ENCODE results near the gene MACROH2A2.

GRCh38 chr10:63799236-63799629 is 278.0 kb downstream of the REEP3 start:
- PRO-cap: no peak
- RAMPAGE, long total RNA, 4 experiments: no peak in any of the 4 experiments

GRCh38 chr10:64120060-64120791 is 599.0 kb downstream of the REEP3 start:
- PRO-cap: no peak
- RAMPAGE, long total RNA, 4 experiments: no peak in any of the 4 experiments

GRCh38 chr10:65033264-65033748 is 1512.1 kb downstream of the REEP3 start:
- PRO-cap: no peak
- RAMPAGE, long total RNA, 4 experiments: no peak in any of the 4 experiments

DNA sequence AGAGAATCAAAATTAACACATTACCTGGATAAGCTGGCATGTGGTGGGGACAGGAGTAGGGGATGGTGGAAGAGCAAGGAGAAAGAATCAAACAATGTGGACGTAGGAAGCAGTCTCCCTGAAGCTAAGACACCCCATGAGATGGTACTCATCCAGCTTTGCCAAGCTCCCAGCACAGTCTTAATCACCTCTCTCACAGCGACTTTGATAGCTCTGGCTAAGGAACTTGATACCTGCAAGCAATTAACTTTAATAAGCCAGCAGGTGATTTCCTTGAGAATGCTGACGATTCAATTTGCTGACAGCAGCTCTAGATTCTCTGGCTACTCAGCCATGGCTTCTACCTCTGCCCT is 208.3 kb upstream of the LRRTM3 start:
- PRO-cap: no peak
- RAMPAGE, long total RNA, 4 experiments: no peak in any of the 4 experiments

- PRO-cap: bidirectional peak, plus-strand start at chr10:68231633, minus-strand start at chr10:68231542
- RAMPAGE, long total RNA, 4 experiments: no peak in any of the 4 experiments
These were observed 715 bp downstream of the ATOH7 start for GRCh38 chr10:68230889-68231906.

GRCh38 chr10:68337533-68338089 is 4.9 kb upstream of the PBLD start:
- PRO-cap: no peak
- RAMPAGE, long total RNA, 4 experiments: no peak in any of the 4 experiments

GRCh38 chr10:68342265-68343490 is 9.9 kb upstream of the PBLD start:
- PRO-cap: no peak
- RAMPAGE, long total RNA, 4 experiments: no peak in any of the 4 experiments

- PRO-cap: no peak
- RAMPAGE, long total RNA, 4 experiments: no peak in any of the 4 experiments
These were observed 2.4 kb downstream of the TET1 start for GRCh38 chr10:68562570-68562929.

DNA sequence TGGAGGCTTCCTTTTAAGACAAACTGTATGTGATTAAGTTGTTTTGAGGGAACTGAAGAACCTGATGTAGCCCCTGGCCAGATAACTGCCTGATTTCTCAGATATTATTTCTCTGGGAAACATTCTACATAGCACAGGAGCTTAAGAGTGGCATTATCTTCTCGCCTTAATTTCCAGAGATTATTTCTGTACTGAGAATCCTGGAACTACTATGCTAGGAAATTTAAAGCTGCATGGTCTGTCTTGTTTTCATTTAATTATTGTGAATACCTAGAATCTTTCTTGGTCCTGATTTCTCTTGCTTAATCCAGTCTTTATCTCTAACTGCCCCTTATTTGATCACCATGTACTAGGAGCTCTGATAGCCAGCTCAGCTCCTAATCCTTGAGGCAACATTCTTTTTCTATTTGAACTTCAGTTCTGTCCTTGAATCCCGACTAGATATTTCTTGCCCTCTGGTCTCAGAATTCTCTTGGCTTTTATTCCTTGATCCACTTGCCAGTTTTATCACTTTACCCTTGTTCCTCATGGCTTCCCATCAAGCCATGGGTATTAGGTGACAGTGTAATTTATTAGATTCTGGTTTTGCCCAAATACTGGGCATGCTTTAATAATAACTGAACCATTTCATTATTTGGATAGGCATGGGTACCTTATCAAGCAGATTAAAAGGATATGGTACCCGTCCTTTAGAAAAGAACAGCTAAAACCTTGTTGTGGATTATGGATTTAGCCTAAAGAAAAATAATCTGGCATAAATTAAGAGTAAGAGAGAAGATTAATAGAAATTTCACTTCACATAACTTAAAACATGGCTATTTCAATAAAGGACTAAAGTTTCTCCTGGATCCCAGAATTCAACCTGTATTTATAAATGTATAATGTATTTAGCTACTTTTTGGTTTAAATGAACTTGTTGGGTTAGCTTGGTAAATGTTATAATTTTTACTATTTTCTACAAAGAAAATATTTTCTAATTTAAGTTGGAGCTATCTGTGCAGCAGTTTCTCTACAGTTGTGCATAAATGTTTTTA is 4.3 kb upstream of the KIFBP start:
- PRO-cap: no peak
- RAMPAGE, long total RNA, 4 experiments: no peak in any of the 4 experiments

DNA sequence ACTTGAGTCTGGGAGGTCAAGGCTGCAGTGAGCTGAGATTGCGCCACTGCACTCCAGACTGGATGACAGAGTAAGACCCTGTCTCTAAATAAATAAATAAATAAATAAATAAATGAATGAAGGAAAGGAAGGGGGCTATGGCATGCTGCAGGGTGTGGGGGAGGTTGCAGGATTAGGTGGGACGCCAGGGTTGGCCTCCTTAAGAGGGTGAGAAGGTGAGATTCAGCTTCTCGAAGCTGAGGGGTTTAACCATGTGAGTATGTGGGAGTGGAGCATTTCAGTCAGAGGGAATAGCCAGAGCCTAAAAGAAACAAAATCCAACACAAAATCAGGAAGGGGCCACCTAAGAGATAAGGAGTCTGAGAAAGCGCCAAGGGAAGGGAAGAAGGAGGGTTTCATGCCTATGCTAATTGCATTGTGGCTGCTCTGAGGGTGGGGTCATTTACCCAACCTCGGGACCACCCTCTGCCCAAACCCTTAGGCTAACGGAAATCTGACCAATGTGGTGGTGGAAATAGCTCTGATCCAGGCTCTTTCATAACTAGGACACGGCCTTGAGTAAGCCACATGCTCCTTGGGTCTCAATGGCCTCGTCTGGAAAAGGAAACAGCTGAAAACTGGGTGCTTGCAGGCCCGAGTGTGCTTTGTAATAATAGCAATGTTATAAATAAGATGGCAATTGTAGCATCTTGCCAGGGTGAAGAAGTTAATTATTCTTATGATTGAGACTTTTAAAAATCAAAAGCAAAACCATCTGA is 15.0 kb upstream of the SRGN start:
- PRO-cap: no peak
- RAMPAGE, long total RNA, 4 experiments: no peak in any of the 4 experiments

DNA sequence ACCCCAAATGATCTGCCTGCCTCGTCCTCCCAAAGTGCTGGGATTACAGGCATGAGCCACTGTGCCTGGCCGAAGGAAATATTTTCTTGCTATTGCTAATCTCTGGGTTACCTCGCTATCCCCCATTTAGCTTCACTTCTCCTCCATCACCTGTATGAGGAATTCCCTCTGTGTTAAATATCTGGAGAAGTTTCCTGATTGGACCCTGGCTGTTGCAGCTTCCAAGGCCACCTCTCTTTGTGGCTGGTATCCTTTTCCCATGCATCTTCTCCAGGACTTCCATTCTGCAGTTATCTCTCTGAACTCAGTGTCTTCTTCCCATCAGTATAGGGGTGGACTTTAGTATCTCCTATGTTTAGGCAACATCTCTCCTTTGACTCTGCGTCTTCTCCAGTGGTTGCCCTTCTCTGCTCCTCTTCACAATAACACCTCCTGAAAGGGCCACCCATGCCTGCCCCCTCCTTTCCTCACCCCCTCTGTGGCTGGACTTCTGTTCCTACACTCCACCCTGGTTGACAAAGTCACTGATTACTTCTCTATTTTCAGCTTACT is 13.4 kb downstream of the SRGN start:
- PRO-cap: no peak
- RAMPAGE, long total RNA, 4 experiments: no peak in any of the 4 experiments

- PRO-cap: no peak
- RAMPAGE, long total RNA, 4 experiments: no peak in any of the 4 experiments
These were observed 17.4 kb downstream of the HKDC1 start for GRCh38 chr10:69237438-69238125.

DNA sequence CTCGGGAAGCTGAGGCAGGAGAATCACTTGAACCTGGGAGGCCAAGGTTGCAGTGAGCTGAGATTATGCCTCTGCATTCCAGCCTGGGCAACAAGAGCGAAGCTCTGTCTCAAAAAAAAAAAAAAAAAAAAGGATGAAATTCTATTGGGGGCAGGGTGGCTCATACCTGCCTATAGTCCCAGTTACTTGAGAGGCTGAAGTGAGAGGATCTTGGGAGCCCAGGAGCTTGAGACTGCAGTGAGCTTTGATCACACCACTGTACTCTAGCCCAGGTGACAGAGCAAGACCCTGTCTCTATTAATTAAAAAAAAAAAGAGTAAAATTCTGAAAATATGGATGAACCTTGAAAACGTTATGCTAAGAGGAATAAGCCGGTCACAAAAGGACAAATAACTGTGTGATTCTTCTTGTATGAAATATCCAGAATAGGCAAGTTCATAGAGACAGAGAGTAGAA is 40.1 kb downstream of the HK1 start:
- PRO-cap: no peak
- RAMPAGE, long total RNA, 4 experiments: no peak in any of the 4 experiments

GRCh38 chr10:69374168-69375002 is 42.3 kb downstream of the TACR2 start:
- PRO-cap: no peak
- RAMPAGE, long total RNA, 4 experiments: no peak in any of the 4 experiments

DNA sequence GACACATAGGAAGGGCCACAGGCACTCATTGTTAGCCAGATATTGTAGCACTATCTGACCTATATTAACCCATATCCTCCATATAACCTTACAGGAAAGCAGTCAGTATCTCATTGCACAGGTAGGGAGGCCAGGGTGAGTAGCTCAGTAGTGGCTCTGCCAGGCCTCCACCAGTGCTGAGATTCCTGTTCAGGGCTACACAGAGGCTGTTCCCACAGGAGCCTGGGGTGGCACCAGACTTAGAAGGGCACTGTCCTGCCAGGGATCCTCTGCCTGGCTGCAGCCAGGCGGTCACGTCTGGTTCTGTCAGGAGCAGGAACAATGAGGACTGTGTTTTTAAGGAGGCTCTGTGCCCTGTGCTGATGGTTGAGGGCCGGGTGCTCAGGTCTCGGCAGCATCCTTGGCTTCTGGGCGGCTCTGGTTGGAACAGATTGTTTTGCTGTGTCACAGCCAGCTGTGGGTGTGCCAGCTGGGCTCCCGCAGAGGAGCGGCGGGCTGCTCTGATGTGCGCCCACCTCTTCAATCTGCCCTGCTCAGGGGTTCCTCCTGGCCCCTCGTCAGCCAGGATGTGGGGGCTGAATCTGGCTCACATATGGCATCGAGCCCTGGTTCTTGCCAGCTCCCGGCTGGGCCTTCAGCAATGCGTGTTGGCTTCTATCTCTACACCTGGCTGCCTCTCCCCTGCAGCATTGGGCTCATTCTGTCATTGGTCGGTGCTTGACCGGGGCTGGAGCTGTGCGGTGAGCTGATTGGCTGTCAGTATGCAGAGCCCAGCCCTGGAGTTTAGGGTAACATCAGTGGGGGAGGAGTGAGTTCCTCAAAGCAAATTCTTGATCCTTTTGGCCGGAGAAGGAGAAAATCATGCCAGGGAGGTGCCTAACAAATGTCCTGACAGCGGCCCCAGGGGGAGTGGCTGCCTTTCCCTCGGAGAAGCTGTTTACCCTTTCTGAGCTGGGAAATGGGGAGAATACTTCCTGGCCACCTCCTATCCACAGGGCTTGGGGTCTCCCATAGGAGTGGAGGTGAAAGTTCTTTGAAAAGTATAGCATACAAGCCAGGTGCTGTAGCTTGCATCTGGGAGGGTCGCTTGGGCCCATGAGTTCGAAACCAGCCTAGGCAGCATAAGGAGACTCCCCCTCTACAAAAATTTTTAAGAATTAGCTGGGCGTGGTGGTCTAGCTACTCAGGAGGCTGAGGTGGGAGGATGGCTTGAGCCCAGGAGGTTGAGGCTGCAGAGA is 41.1 kb downstream of the TACR2 start:
- PRO-cap: bidirectional peak, plus-strand start at position 366 of the sequence, minus-strand start at position 308 of the sequence; unidirectional peak, minus-strand start at position 409 of the sequence; unidirectional peak, minus-strand start at position 691 of the sequence
- RAMPAGE, long total RNA, 4 experiments: no peak in any of the 4 experiments

GRCh38 chr10:69453822-69454332 is 2.6 kb downstream of the TSPAN15 start:
- PRO-cap: no peak
- RAMPAGE, long total RNA, 4 experiments: no peak in any of the 4 experiments

- PRO-cap: no peak
- RAMPAGE, long total RNA, 4 experiments: no peak in any of the 4 experiments
These were observed 4.1 kb downstream of the TSPAN15 start for GRCh38 chr10:69455352-69455753.

- PRO-cap: no peak
- RAMPAGE, long total RNA, 4 experiments: no peak in any of the 4 experiments
These were observed 79.8 kb upstream of the COL13A1 start for GRCh38 chr10:69721651-69722534.

- PRO-cap: no peak
- RAMPAGE, long total RNA, 4 experiments: no peak in any of the 4 experiments
These were observed 99.9 kb downstream of the COL13A1 start for GRCh38 chr10:69901573-69902118.

GRCh38 chr10:70052214-70052914 is at the start of gene MACROH2A2:
TSS of gene MACROH2A2 (plus strand) at chr10:70052846.
- PRO-cap: bidirectional peak, plus-strand start at chr10:70052832, minus-strand start at chr10:70052767
- RAMPAGE, long total RNA, 4 experiments: start-site peak on the plus strand in 2 of 4 experiments, at chr10:70052841-70052879 at its widest, 86 to 137 reads per replicate

All from gastroesophageal sphincter (tissue), 4 donors.